Mesenchymal stem cell of adipose (primary cell): ENCODE data around the gene ADAP1.

DNA sequence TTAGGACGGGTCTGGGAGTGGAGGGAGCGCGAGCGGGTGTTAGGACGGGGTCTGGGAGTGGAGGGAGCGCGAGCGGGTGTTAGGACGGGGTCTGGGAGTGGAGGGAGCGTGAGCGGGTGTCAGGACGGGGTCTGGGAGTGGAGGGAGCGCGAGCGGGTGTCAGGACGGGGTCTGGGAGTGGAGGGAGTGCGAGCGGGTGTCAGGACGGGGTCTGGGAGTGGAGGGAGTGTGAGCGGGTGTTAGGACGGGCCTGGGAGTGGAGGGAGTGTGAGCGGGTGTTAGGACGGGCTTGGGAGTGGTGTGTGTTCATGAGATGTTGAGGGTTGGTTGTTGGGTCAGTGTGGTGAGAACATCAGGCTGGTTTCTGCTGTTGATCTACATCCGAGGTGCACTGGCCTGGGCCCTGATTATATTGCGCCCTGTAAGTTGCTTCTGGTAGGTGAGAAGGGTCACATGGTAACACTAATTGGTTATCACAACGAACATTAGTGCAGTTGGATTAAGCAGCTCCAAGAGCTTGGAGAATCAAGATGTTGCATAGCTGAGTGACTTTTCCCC is 13.9 kb downstream of the GET4 start:
- CAGE, long polyA plus RNA: no peak

DNA sequence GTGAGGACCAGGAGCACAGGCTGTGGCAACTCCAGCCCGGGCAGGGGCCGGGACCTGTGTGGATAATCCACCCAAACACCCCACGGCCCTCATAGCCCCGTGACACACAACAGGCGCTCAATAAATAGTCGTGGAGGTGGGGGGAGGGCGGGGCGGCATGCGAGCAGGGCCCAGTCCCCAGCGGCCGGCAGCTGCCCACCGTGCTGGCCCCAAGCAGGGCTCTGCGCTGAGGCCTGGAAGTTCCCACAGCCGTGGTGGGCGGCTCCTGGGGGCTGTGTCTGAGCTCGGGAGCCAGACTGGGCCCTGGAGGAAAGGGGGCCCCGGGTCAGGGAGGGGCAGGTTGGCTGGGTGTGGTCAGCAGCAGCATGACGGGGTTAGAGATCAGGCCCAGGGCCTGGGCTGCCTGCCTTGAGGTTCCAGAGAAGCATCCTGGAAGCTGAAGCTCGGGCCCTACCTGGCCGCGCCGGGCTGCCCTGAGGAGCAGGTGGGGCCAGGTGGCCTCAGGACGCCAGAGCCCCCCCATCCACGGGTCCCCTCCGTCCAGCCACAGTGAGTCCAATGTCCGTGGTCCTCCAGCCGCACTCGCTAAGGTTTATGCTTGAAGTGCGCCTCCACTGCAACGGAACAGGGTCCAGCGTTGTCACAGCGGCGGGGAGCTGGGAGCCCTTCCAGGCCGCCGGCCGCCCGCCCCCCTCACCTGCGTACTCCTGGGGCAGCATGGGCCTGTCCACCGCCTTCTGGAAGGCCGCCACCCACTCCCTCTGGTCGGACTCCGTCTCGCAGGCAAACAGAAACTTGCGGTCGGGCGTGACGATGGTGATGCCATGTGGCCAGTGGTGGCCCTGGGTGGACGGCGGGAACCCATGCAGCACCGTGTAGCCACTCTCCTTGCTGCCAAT is 22.2 kb downstream of the GET4 start:
- CAGE, long polyA plus RNA: no peak

DNA sequence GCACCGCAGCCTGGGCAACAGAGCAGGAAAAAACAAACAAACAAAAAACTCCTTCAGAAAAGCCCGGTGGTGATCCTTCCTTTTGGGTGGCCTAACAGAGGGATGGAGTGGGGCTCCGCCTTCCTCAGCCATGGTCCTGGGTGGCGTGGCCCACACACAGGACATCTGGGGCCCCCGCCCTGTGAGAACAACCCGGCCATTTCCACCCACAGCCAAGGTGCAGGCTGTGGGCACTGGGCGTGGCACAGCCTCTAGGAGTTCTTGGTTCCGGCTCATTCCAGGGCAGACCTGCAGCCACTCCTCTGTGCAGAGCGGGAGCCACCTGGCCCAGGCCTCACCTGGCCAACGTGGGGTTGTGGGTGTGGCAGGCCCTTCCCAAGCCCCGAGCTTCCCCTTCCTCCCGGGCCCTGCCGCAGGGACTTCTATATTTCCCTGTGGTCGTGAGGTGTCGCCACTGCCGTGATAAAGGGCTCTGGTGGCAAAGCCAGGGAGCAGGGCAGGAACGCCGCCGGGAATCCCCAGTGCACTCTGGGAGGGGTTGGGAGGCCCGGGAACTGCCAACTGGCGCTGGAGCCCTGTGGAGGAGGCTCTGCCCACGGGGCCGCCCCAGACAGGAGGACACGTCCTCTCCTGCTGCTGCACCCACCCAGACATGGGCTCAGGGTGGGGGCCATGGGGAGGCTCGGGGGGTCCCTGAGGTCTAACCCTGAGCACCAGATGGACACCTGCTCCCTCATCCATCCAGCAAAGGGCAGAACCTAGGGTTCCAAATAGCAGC is 37.7 kb downstream of the GET4 start:
- CAGE, long polyA plus RNA: no peak

GRCh38 chr7:914723-915075 is 38.3 kb downstream of the GET4 start:
- CAGE, long polyA plus RNA: no peak

DNA sequence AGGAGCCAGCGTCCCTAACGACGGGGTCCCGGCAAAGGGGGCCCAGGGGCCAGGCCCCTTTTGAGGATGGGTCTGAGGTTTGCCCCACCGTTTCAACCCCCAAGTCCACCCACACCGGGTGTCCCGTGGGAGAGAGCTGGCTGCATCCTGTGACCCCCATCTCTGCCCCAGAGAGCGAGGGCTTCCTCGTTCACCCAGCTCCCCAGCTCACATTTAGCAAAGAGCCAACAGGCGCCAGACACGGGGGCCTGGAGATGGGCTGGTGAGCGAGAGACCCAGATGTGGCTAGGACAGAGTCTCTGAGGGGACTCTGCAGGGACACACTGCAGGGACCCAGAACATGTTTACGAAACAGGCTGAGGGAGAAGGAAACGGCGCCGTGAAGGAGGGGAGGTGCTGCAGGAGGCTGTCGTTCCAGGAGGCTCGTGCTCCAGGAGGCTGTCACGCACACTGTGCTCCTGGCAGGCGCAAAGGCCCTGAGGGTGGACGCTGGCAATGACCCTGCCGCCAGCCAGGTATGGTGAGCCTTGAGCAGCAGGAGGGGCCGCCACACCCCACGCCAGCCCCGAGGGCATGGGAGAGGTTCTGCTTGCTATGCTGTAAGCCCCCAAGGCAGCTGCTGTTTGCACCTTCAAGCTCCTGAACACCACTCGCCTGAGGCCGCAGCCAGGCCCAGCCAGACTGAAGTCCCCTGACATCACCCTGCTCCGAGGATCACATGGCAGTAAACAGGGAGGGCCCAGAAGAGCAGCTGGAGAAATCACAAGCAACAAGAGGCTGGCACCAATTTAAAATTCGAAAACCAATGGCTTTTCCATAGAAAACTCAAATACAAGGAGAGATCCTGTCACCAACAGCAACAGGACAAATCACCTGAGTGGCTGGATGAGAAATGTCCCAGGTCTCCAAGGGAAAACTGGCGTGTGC is 27.4 kb downstream of the ADAP1 start:
- CAGE, long polyA plus RNA: no peak

DNA sequence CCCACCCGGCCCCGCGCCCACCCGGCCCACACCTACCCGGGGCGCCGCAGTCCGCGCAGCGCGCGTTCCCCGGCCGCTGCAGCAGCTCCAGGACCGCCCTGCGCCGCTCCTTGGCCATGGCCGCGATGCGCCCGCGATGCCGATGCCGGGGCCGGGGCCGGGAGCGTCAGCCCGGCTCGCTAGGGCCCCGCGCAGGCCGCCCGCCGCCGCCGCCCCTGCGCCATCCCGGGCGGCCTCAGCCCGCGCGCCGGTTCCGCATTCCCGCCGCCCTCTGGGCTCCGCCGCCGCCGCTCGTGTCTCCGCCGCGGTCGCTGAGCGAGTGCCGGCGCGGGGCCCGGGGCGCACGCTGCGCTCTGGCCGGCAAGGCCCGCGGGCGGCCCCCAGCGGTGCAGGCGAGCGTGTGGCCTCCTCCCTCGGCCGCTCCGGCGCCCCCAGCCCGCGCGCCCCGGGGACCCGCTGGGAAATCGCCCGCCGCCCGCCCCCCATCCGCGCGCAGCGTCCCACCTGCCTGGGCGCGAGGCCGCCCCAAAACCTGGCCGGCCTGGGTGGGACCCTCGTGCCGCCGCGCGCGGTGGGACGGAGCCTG is at the start of gene ADAP1:
TSS of gene ADAP1 (minus strand) at position 321 of the 586 bp plus-strand sequence.
- CAGE, long polyA plus RNA: no peak

DNA sequence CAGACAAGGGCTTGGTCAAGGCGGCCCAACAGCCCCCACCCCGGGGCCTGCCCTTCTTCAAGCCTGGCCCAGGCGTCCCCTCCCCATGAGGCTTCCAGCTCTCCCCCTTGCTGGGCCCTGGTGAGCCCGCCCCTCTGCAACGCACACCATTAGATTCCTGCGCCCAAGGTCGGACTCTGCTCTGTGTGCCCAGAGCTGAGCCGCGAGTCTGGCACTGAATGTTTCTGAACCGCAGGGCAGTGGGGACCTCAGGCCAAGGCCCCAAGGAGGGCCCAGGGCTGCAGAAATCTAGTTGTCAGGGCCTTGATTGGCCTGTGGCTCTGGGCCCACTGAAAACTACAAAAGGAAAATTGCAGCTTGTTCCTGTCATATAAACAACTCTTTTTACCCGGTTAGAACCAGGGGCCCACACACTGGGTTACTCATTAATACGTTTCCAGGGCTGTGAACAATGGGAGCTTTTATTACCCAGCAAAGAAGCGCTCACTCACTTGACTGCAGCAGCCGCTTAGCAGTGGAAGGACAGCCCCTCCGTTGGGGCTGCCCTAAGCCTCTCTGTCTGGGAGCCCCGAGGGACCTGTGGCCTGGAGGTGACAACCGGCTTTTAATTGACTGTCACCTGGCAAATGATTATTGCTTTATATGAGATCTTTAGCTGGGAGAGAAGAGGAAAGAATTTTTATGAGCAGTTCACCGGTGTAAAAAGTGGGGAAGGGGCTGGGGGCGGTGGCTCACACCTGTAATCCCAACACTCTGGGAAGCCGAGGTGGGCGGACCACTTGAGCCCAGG is 2.4 kb upstream of the COX19 start:
- CAGE, long polyA plus RNA: no peak

DNA sequence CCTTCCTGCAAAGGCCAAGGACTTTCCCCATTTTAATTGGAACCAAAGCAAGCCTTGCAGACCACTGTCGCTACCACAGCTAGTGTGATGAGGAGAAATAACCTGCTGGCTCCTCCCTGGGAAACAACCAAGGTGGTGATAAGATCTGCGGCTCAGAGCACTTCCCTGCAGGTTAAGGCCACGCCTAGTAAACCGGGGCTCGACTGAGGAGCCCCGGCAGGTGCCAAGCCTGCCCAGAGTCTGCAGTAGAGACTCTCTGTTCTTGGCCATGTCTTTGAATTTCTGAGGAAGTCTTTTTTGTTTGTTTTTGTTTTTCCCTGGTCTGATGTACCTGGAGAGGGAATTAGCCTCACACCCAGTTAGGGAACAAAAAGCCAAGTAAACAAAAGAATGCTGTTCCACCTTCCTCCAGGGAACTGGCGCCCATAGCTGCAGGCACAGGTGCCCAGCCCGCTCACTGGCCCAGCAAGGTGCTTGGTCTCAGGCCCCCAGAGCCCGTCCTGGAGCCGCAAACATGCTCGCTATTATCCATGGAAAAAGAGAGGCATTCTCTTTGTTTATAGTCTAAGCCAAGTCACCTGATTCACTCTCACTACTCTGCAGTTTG is 2.5 kb downstream of the GPR146 start:
- CAGE, long polyA plus RNA: no peak

- CAGE, long polyA plus RNA: no peak
Observed at GRCh38 chr7:1060171-1061111, 16.1 kb downstream of the GPR146 start.

DNA sequence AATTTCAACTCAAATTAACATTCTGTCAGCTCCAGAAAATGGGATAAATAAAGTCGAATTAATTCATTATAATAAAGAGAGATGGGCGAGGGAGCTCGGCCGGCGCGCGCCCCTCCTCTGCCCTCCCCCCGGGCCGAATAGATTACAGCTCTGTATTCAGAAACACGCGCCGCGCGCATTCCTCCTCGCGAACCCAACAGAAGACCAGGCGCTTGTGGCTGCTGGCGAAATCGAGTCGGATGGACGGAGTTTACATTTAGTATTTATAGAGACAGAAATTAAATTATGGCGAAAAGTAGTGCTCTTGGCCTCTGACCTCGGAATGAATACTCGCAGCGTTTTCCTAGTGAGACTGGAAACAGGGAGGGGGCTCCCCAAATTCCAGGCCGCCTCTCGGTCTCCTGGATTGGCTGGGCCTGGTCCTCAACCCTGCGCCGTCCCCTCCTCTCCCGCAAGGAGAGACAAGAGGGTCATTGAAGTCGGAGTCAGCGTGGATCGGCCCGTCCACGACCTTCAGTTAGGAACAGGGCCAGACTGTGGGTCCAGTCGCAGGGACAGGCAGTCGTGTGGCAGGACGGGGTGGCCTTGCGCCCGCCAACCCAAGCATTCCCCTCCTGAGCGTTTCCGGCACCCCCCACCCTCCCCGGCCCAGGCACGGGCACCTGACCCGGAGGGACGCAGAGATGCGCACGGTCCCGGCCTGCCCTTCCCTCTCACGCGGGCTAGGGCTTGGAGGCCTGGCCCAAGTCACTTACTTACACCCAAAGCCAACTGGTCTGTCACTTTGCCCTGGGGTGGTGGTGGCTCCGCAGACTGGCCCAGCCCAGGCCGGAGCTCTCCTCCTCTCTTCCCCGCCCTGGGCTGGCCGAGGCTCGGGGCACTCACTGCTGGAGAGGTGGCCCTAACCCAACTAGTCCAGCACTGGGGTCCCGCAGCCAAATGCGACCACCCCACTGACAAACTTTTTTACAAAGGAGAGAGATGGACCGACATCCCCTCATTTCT is 1.6 kb upstream of the UNCX start:
- CAGE, long polyA plus RNA: no peak

DNA sequence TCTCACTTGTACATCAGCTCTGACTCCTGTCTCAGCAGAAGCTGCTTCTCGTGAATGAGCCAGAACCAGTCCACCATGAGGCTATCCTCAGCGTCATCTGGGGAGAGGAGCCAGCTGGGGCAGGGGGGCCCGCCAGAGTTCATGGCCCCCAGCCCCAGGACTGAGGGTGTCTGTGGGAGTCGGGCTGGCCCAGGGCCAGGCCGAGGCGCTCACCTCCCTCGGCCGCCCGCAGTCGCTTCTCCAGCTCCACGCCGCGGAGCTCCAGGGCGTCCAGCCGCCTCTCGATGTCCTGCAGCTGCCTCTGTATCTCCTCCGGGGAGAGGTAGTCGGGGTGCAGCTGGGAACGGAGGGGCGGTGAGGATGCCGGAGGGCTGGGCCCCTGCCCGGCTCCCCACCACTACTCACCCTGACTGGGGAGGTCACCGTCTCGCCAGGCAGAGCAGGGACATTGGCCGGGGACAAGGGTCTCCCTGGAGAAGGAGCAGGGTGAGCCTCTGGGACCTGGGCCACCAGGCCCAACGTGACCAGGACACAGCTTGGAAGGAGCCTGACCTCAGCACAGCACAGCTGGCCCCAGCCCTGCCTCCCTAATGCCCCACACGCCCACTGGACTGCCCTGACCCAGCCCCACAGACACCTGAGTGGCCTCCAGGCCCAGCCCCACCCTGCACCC is 21.2 kb downstream of the MICALL2 start:
- CAGE, long polyA plus RNA: no peak

DNA sequence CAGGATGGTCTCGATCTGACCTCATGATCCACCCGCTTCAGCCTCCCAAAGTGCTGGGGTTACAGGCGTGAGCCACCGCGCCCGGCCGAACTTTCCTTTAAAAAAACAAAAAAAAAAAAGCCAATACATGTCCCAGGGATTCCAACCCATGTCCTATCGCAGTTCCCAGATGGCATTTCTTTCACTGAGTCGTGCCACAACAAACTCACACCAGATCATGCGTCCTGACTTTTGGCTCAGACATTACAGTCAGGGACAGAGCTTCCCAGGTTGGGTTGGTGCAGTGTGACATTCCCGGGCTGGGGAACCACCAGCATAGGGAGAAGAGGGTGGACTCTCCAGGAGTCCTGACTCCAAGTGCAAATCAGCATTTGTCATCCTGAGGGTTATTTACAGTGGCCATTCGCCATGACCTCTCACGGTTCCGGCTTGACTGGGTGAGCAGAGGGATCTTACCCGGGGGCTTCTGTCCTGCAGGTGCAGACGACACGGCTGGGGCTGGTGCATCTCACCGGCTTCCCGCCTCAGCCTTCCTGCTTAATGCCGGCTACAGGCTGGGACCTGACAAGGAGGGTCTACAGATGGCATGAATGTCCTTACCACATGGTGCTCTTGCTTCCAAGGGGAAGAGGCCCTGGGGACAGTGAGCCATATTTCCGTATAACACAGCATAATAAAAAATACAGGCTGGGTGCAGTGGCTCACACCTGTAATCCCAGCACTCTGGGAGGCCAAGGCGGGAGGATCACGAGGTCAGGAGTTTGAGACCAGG is 12.4 kb upstream of the INTS1 start:
- CAGE, long polyA plus RNA: no peak

- CAGE, long polyA plus RNA: no peak
Observed at GRCh38 chr7:1539515-1540444, 9.3 kb downstream of the MAFK start.

DNA sequence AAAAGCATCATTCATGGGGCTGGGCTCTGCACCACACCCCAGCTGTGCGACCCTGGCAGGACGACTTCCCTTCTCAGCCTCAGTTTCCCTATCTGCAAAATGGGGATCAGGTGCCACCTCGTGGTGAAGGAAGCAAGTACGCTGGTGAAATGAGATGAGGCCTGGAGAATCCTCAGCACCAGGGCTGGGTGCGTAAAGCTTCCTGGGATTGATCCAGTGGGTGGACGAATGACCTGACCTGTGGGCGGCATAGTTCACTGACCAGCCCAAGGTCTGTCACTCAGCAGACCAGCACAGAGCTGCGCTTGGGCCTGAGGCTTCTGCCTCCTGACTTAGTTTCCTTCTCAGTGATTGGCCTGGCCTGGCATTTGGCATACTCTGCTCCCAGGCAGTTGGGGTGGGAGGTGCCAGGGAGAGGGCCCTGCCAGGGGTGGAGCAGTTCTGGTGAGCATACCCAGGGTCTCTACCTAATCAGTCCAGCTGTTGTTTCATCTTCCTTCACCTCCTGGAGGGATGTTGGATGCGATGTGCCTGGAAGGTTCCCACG is 38.1 kb downstream of the ELFN1 start:
- CAGE, long polyA plus RNA: no peak

GRCh38 chr7:1842838-1843957 is 173.1 kb downstream of the ELFN1 start:
- CAGE, long polyA plus RNA: no peak

DNA sequence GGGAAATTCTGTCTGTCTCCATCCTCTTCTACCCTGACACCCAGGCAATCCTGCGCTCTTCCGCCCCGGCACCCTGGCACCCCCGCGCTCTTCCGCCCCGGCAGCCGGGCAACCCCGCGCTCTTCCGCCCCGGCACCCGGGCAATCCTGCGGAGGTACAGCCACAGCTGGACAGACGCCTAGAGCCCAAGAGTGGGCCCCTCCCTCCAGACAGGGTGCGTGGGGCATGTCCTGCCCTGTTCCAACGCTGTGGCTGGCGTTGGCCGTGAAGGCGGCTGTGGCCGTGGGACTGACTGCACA is 253.3 kb downstream of the ELFN1 start:
- CAGE, long polyA plus RNA: no peak

DNA sequence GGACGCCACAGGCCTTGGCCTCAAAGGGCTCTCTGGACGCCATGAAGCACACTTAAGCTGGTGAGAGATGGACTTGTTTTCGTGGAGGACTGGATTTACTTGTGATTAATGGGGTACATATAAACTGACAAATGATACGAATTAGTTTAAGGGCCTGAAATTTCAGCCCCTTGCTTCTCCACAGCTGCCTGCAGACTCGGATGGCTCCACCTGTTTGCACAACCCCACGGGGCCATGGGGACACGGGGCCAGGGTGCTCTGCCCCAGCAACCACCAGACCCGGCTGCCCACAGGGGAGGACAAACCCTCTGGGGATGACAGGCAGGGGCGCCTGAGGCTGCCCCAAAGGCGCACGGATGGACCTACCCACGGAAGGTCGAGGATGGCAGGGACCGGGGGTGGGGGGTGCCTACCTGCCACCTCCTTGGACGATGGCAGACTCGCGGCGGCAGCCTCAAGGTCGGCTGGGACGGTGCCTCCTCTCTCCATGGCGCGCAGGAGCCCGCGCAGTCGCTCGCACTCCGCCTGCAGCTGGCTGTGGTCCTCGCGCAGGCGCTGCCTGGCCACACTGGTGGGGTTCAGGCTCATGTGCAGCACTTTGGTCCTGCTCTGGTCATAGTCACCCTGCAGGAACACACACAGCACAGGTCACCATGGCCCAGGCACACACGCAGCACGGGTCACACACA is 266.3 kb downstream of the ELFN1 start:
- CAGE, long polyA plus RNA: no peak

DNA sequence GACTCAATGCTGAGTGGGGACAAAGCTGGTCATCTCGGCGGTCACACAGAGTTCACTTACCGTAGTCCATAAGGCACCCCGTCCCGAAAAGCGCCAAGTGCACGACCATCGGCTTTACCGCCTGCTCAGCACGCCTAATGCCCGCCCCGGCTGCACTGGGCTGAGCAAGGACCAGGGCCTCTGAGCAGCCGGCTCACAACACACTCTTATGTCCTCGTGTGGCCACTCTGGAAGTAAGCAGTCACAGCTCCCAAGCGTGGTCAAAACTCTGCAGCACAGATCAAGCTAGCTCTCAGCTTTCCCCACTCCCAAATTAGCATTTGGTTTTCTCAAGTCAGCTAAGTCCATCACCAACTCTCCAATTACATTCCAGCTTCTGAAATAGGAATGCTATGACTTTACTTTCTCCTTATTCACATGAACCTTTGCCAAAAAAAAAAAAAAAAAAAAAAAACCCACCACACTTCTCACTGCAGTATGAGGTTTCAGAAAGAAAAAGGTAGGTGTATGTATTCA is 57.6 kb downstream of the MAD1L1 start:
- CAGE, long polyA plus RNA: no peak

GRCh38 chr7:2214038-2214379 is 18.7 kb downstream of the MAD1L1 start:
- CAGE, long polyA plus RNA: no peak

DNA sequence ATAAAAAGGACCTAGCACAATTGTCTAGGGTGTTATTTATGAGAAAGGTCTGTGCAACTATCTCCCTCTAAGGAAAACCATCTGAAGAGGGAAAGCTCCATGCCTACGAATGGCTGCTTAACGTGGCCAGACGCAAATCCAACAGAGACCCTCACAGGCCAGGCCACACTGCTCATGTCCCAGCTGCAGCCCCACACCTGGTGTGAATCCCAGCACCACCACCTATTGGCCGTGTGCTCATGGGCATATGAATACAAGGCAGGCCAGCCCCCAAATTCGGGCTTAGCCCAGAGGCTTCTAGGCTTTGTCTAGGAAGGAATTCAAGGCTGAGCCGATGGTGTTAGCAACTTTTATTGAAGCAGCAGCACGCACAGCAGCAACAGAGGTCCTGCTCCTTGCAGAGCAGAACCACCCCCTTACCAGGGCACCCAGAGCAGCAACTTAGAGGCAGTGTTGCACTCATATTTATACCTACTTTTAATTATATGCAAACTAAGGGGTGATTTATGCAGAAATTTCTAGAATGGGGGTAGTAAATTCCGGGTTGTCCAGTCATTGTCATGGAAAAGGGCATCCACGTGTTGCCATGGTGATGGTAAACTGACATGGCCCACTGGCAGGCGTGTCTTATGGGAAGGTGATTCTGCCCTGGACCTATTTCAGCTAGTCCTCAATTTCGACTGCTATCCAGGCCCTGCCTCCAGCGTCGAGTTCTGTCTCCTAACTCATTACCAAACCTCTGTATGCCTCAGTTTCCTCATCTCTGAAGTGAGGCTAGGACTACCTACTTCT is 13.0 kb downstream of the SNX8 start:
- CAGE, long polyA plus RNA: no peak